Aorta (tissue), 1 donor: ENCODE data around the gene VIPR2.

DNA sequence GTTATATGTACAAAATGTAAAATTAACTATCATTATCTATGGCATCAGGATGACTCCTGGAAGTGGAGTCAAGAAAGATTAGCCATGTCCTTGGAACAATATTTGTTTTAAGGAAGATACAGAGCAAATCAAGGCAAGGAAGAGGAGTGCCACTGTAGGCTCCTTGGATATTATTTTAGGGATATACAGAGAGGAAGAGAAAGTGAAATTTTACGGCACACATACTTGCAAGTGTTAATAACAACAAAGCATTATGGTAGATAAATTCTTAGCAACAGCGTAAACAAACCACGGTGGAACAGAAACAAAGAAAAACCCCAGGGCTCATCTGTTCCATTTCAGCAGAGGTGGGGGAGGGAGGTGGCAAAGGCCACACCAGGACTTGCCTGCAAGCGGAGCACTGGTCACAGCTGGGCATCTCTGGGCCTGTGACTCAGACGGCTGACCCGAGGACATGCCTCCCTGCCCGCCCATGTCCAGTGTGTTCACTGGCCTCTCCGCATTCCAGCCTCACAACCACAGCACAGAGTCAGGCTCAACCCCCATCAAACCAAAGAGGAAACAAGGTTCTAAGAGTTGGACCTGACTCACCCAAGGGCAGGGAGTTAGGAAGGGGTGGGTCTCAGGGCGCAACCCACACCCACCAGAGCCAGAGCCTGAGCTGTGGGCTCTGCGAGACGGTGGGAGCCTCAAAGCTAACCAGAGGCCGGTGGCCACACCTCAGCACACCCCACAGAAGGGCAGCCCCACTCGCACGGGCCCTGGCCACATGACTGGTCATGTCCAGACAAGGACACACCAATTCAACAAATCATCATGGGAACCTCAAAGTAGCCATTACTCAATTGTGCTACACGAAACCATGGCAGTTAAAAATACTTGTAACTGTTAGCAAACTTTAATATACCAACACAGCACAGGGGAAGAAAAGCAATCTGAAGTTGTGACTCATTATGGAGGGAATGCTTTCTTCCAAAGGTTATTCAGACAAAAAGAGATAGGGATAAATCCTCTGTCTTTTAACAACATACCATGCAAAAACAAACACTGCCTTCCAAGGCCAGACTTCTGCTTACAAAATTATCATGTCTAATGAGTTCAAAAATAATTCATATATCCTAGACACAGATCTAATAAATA is 10.8 kb downstream of the ESYT2 start:
- PRO-cap, result no peak

DNA sequence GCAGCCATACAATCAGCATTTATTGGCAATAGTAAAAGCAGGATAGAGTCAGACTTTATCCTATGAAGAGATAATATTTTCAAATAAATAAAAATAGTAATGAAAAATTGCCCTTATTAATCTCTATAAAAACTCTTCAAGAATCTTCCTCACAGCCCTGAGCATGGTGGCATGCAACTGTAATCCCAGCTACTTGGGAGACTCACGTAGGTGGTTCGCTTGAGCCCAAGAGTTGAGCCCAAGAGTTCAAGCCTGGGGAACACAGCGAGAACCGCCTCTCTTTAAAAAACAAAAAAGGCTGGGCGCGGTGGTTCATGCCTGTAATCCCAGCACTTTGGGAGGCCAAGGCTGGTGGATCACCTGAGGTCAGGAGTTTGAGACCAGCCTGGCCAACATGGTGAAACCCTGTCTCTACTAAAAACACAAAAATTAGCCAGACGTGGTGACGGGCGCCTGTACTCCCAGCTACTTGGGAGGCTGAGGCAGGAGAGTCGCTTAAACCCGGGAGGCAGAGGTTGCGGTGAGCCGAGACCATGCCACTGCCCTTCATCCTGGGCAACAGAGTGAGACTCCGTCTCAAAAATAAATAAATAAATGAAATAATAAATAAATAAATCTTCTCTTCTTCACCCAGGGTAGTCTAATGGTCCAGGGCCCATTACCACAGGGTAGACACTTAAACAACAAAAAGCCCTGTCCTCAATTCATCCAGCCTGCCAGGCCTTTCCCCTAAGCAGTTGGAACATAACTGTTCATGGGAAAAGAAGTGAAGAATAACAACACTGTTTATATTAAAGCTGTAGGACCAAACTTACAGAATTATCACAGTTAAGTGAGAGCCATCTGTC is 4.4 kb downstream of the ESYT2 start:
- PRO-cap, result no peak

- PRO-cap, result no peak
Measured at GRCh38 chr7:158828554-158828776, 844 bp downstream of the ESYT2 start.

GRCh38 chr7:158974032-158974601 is 117.8 kb downstream of the DYNC2I1 start:
- PRO-cap, result no peak

DNA sequence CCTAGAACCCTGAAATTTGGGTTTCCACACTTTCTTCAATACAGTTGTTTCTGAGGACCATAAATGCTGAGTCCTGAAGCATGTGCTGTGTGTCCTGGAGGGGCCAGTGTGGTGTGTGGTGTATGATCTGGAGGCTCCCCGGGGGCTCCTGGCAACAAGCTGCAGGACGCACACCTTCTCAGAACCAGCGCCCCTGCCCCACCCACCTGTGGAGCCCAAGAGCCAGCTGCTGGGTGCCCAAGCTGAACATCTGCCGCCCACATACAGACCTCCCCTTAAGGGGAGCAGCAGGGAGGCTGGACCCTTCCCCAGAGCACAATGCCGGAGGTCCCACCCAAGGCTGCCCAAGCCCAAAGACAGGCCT is 48.8 kb downstream of the VIPR2 start:
- PRO-cap, result no peak

- PRO-cap, result bidirectional peak, plus-strand start at chr7:159145297, minus-strand start at chr7:159144932
Measured at GRCh38 chr7:159144564-159145578, at the start of gene VIPR2. Gene VIPR2 (minus strand): TSS chr7:159144867.

GRCh38 chr7:159253592-159254040 is 108.9 kb upstream of the VIPR2 start:
- PRO-cap, result no peak